Tongue (tissue), 2 donors: ENCODE measurements around the gene CDK13.

GRCh38 chr7:38340385-38340812 is 162.4 kb downstream of the STARD3NL start:
- RAMPAGE, long total RNA, result no peak

DNA sequence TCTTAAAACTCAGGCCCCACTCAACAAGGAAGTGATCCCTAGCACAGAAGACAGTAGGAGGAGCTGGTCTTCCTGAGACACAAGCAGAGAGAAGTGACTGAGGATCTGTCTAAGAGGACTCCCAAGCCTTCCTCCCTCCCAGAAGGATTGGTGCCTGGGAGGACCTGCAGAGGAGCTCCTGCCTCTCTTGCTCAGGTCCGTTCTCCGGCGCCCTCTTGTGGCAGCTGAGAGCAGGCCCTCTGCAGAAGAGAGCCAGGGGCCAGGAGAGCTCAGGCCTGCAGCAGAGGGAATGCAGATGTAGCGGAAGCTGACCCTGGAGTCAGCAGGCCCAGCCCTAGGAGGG is 176.2 kb downstream of the STARD3NL start:
- RAMPAGE, long total RNA, result no peak

GRCh38 chr7:38477018-38477425 is 154.2 kb downstream of the AMPH start:
- RAMPAGE, long total RNA, result no peak

DNA sequence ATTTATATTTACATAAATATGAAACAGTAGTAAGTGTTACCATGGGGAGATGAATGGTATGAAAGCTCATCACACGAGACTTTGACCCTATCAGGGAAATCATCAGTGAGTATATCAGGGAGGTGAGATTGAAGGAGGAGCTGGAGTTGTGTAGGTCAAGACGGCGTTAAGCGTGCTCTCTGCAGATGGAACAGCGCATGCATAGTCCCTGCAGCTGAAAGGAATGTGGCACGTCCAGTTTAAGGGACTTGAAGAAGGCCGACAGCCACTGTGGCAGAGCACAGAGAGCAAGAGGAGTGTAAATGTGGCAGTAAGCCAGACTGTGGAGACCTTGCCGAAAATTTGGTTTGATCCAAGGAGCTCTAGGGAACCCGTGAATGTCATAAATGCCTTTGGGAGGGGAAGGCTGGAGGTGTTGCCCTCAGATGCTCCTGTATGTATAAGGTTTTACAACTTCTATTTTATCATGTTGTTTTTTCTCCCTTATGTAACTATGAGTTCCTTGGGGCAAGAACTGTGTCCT is 39.0 kb downstream of the POU6F2 start:
- RAMPAGE, long total RNA, result no peak

DNA sequence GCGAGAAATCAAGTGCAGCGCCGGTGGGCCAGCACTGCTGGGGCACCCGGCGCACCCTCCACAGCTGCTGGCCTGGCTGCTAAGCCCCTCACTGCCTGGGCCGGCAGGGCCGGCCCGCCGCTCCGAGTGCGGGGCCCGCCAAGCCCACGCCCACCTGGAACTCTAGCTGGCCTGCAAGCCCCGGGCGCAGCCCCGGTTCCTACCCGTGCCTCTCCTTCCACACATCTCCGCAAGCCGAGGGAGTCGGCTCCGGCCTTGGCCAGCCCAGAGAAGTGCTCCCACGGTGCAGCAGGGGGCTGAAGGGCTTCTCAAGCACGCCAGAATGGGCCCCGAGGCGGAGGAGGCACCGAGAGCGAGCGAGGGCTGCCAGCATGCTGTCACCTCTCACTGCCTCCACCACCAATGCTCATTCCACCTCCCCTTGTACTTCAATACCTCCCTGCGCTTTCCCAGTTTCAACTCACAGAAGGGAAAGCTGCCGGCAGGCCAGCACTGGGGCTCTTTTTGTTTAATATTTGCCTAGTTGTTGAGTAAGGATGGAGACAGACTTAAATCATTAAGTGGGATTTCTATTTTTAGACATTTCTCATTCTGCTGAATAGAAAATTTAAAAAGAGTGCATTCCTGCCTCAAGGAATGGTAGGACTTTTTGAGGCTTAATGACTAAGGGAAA is 130.9 kb downstream of the RALA start:
- RAMPAGE, long total RNA, result no peak

- RAMPAGE, long total RNA, result no peak
Observed at GRCh38 chr7:39949970-39950425, at the start of gene CDK13. Gene CDK13, plus strand, starts transcription at chr7:39950256.

DNA sequence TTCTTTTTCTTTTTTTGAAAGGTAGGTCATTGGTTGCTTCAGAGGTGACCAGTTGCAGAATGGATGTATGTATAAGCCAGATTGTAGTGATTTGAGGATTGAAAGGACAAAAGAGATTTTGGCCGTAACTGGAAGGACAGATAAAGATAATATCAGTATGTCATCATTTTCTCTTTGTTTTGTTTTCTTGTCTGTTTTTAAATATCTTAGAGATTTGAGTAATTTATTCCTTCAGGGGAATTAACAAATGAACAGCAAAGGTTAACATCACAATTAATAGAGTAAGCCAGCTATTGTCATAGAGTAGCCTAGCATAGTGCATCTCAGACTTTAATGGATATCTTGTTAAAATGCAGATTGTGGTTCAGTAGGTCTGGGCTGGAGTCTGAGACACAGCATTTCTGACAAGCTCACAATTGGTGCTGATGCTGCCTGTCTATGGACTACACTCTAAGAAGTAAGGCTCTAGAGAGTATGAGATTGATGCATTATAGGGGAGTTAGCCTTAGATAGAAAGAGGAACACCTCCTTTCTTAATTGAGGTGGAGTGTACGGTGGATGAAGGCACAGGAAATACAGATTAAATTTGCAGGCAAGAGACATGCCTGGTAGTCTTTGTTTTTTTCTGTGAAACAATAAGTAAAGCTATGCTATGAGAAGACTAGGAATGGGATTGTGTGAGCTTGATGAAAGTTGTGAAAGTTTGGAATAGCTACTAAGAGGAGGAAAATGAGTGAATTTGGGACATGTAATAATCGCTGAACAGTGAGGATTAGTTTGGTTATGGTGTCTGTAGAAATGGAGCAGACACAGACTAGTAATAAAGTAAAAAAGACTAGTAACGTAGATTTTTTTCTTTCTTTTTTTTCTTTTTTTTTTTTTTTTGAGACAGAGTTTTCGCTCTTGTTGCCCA is 28.5 kb downstream of the CDK13 start:
- RAMPAGE, long total RNA, result no peak

GRCh38 chr7:39979436-39980265 is 29.6 kb downstream of the CDK13 start:
- RAMPAGE, long total RNA, result no peak

- RAMPAGE, long total RNA, result no peak
Observed at GRCh38 chr7:40093870-40095187, 40.1 kb downstream of the MPLKIP start.

DNA sequence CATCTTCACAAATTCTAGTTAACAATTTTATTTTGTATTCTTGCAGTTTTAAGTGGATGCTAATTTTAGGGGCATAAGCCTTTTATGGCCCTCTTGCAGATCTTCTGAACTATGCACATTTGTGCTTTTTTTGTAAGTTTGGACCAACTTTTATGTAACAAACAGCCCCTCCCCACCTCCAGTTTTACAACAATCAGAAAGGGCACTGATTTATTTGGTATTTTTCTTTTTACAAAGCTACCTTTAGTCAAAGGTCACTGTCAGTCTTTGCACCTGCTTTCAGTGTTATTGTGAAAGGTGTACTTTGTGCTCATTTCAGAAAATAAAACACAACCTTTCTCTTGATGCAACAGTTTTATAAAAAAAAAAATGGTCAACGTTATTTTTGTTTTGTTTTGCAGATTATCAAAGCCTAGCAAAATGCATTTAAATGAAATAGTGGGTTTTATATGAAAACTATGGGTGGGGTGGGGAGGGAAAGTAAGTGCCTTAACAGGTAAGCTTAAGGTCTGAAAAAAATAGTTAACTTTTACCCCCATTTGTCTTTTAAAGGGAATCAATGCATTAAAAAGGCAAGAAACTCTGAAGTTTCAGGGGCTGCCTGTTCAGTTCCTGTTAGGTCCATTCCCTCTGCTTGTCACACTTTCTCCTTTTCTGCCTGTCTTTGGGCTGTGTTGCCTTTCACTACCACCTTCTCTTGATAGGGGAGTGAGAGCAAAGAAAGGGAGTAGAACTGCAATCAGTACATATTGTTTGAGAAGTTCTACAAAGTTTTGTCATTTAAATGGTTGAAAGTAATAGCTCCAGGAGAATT is 39.0 kb downstream of the MPLKIP start:
- RAMPAGE, long total RNA, result no peak

- RAMPAGE, long total RNA, result no peak
Observed at GRCh38 chr7:40882290-40882753, 747.5 kb downstream of the SUGCT start.

DNA sequence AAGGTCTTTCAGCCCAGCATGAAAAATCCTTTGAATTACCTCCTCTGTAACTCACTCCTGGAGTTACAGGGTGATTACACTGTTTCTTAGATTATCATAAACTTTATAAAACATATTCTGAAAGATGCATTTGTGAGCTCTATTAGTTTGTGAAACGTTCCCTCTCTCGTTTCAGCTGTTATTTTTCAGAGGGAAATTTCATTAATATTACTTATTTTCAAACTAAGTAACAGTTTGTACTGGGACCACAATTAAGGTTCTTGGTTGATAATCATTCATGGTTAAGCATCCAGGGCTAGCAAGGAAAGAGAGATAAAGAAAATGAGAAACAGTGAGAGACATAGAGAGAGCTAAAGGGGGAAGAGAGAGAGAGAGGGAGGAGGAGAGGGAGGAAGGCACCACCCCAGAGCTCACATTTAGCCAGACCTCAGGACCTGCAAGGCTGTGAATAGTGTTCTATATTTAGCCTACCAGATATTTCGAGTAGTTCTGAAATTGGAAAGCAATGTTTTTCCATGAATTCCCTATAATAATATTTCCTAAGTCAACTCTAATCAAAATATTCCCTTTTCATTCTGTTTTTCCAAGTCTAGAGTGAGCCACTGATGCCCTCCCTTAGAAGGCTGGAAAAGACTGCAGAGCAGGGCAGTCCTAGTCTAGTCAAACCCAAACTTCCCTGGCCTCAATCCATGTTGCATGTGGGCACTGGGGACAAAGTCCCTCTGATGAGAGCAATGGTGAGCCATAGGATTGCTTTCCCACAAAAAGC is 119.3 kb upstream of the INHBA start:
- RAMPAGE, long total RNA, result no peak

DNA sequence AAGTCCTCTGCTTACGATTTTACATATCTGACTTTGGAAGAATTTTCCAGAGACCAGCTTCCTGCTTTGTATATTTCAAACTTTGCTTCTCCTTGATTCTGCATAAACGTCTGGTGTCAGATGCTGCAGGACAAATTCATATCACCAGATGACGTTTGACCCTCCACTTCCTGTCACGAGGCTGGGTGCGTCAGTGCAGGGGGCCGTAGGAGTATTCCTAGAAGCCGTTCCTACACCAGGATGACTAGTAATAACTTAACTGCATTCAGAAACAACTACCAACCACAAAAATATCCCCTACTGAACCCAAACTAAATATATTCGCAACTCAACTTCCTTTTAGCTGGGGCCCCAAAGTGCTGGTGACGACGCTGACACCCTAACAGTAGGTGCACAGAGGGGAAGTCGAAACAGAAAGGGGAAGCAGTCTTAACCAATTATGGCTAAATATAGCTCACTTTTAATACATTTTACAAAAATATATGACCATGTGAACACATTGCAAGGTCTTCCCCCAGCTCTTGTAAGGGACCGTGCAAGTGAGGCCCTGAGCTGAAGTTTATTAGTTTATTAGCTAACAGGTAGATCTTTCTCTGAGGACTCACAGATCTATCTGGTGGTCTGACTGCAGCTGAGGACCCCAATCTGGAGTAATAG is 178.8 kb upstream of the INHBA start:
- RAMPAGE, long total RNA, result no peak

- RAMPAGE, long total RNA, result no peak
Observed at GRCh38 chr7:41956354-41956645, 253.4 kb upstream of the INHBA start.

DNA sequence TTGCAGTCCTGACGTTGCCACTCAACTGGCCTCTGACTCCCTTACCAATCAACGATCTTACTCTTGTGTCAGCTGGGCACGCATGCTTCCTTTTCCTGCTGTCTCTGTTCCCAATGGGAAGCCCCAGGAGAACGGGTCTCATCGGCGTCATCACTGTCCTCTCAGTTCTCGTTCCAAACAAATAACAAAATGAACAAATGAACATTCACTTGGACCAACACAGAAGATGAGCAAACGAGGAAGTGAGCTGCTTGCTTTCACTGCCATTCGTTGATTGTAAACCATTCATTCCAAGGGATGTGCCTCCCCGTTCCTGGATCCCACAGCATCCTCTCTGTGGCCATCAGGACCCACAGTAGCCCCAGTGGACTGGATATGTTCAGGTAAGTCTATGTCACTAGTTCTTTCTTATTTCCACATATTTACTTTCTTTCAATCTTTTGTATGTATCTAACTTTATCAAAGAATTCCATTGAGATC is 227.4 kb downstream of the GLI3 start:
- RAMPAGE, long total RNA, result no peak

DNA sequence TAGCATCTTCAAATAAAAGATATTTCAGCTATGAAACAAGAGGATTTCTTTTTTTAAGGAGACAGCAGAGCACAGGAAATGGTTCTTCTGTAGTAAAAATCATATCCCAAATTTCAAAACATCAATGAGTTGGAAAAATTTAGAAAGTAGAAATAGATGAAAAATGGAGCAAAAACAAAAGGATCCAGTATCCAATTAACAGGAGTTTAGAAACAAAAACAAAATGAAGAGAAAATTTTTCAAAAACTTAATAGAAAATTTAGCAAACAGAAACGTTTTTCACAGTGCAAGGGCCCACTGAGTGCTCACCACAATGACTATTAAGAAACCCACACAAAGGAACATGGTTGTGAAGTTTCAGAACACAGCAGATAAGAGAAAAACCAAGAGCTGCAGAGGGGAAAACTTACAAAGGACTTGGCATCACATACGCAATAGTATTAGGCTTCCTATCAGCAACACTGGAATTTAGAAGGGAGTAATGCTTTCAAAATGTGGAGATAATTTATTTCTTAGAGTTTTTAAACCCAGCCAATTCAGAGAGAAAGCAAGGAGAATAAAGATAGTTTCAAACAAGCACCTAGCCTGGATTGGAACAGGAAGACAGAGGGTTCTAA is 1.6 kb upstream of the C7orf25 start:
- RAMPAGE, long total RNA, result no peak

GRCh38 chr7:43583278-43584032 is 547 bp downstream of the STK17A start:
- RAMPAGE, long total RNA, result no peak

- RAMPAGE, long total RNA, result no peak
Observed at GRCh38 chr7:43609063-43609988, 26.4 kb downstream of the STK17A start.

DNA sequence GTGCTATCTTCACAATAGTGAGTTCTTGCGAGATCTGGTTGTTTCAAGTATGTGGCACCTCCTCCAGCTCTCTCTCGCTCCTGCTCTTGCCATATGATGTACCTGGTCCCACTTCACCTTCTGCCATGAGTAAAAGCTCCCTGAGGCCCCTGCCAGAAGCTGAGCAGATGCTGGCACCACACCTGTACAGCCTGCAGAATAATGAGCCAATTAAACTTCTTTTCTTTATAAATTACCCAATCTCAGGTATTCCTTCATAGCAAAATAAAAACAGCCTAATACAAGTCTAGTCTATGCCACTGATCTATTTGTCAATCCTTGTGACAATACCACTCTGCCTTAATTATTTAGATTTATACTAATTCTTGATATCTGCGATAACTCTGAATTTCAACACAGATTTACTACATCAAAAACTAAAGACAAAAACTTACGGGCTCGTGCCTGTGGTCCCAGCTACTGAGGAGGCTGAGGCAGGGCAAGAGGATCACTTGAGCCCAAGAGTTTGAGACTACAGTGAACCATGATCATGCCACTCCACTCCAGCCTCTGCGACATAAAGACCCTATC is 66.1 kb downstream of the COA1 start:
- RAMPAGE, long total RNA, result no peak

DNA sequence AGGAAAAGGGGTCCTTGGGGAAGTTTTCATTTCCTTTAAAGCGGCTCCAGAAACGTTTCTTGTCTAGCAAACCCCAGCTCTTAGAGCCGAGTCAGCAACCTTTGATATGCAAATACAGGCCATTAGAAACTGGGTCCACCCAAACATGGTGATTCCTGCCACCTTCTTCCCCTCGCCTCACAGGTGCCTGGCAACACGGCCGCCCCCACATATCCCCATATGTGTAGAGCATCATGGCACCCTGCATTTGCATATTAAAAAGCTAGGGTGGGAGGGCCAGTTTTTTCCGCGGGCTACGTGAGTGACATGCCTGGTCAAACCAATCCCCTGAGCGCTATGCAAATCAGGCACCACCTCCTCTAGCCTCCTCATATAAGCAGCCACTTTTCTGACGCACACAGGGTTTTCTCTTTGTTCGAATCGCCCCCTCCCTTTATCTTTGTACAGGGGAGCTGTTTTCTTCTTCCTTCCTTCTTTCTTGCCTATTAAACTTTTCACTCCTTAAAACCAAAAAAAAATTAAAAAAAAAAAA is 60.0 kb downstream of the COA1 start:
- RAMPAGE, long total RNA, result no peak